Airway epithelial cell (primary cell): ENCODE measurements around the gene TDGF1.

- RAMPAGE, long total RNA: no peak
Measured at GRCh38 chr3:46206197-46206637, 1.9 kb downstream of the CCR1 start.

DNA sequence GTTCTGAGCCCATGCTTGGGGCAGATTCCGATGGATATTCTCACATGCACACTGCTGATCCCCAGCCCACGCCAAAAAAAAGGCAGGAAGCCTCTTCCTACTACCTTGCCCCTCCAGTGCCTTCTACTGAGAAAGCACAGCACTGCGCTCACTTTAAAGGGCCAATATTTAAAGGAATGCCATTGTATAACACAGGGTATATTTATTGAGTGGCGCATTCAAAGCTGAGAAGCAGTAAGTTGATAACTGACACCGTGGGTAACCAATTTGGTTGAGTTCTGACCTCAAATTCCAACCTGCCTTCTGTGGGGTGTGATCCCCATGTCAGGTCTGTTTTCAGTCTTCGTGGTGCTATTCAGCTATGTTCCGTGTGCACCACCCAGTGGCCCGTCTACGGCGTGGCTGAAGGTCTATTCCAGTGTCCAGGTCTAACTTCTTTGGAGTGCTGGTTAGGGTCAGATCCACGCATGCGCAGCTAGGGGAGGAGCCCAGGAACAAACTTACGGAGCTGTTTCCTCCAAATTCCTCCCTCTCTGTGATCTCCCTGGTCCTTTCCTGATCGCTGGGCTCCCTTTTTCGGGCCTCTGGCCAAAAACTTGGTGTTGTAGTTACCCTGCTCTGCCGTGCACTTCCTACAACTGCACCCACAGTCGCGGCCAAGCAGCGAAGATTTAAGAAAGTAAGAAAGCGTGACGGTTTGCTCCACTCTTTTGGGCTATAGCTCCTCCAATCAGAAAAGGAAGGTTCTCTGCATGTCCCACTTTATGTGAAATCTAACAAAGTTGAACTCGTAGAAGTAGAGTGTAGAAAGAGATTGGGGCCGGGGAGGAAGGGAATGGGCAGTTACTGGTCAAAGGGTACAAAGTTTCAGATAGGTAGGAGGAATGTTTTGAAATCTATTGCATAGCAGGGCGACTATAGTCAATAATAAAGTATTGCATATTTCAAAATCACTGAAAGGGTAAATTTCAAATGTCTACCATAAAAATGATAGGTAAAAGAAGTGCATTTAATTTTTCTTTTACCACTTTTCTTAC, 7.7 kb downstream of the LRRC2 start:
- RAMPAGE, long total RNA: no peak

GRCh38 chr3:46576860-46577516, 600 bp upstream of the TDGF1 start:
- RAMPAGE, long total RNA: no peak

DNA sequence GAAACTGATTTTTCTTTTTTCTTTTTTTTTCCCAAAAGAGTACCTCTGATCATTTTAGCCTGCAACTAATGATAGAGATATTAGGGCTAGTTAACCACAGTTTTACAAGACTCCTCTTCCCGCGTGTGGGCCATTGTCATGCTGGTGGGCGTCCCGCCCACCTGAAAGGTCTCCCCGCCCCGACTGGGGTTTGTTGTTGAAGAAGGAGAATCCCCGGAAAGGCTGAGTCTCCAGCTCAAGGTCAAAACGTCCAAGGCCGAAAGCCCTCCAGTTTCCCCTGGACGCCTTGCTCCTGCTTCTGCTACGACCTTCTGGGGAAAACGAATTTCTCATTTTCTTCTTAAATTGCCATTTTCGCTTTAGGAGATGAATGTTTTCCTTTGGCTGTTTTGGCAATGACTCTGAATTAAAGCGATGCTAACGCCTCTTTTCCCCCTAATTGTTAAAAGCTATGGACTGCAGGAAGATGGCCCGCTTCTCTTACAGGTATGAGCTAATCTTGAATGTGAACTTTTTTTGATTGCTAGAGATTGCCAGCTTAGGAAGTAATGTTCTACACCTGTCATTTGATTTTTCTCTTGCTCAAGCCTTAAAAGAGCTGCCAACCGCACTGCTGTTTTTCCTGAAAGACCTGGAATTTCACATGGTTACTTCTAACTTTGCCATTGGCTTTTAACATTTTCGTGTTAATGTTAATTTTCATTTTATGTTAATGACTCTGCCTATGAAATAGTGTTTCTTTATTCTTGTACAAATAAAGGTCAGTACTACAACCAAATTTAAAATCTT, at the start of gene TDGF1:
TDGF1 (plus strand) TSS at position 270 of the 789 bp plus-strand sequence.
- RAMPAGE, long total RNA: no peak

DNA sequence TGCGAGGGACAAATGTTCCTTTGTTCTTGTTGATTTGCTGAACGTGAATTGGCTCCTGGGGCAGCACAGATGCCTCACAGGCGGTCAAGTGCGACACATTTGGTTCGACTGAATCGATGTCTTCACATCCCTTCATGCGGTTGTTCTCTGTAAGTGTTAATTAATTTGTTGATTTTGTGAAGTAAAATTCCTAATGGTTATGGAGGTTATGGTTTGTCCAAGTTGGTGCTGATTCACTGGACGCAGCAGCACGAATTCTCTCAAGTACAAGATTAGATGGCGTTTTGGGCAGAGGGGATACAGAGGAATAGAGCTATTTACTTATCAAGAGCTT, 192 bp downstream of the FAM240A start:
- RAMPAGE, long total RNA: no peak

DNA sequence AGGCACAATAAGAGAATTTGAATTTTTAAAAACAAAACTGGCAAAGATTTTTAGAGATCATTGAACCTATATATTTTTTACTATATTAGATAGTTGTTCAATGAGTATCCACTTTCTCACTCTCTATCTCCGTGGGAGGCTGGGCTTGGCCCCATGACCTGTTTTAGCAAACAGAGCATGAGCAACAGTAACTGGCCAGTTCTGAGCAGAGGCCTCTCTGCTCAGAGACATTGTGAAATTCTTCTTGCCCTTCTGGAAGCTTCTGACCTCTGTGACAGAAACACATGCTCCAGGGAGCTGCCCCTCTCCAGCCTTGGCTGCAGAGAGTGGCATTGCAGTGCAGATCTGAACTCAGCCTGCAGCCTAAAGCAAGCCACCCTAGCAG, 20.4 kb downstream of the FAM240A start:
- RAMPAGE, long total RNA: no peak

DNA sequence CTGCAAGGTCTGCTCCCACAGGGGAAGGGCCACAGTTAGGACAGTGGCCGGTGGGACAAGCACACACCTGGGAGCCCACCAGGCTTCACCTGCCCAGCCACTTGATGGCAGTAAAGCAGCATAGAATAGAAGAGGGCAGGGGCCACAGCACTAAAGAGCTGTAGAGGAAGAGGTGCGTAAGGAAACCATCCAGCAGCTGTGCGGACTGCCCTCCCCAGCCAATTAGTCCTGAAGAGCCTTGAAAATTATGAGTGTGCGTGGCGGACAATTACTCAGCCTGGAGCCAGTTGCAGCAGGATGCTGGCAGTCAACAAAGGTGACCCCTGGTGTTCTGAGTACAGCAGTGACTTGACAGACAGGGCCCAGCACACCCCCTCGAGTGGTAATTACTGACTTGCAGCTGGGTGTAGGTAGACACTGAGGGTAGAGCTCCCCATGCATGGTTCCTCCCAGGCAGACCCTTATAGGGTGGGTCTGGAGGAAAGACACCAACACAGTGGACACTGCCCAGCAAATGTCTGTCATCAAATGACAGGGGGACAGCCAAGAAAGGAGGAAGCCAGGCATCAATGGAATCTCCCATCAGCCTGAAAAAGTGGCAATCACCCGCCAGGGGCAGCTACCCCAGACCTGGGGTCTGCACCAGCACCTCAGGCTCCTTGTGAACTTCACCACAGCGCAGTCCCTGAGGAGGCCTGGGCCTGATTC, 29.6 kb downstream of the ALS2CL start:
- RAMPAGE, long total RNA: no peak

GRCh38 chr3:46695131-46696018, 1.9 kb upstream of the ALS2CL start:
- RAMPAGE, long total RNA: no peak

- RAMPAGE, long total RNA: no peak
Measured at GRCh38 chr3:46868894-46869520, 5.8 kb upstream of the MYL3 start.

GRCh38 chr3:46910141-46911070, 32.9 kb downstream of the PTH1R start:
- RAMPAGE, long total RNA: no peak

DNA sequence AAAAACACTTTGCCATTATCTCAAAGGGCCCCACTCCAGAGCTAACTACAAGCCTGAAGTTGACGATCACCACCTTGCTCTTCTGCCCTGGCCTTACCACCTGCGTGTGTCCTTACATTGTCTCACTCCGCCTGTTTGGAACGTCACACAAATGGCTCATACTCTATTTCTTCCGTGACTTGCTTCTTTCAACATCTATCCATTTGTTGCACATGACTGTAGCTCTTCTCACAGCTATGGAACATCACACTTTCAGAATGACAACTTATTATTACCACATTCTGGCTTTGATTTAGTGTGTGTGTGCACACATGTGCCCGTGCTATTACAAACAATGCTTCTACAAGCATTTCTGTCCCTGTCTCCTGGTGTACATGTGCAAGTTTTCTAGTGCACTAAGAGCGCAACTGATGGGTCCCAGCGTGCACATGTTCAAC, 37.7 kb downstream of the PTH1R start:
- RAMPAGE, long total RNA: no peak

GRCh38 chr3:46932398-46933323, 43.9 kb downstream of the CCDC12 start:
- RAMPAGE, long total RNA: no peak

DNA sequence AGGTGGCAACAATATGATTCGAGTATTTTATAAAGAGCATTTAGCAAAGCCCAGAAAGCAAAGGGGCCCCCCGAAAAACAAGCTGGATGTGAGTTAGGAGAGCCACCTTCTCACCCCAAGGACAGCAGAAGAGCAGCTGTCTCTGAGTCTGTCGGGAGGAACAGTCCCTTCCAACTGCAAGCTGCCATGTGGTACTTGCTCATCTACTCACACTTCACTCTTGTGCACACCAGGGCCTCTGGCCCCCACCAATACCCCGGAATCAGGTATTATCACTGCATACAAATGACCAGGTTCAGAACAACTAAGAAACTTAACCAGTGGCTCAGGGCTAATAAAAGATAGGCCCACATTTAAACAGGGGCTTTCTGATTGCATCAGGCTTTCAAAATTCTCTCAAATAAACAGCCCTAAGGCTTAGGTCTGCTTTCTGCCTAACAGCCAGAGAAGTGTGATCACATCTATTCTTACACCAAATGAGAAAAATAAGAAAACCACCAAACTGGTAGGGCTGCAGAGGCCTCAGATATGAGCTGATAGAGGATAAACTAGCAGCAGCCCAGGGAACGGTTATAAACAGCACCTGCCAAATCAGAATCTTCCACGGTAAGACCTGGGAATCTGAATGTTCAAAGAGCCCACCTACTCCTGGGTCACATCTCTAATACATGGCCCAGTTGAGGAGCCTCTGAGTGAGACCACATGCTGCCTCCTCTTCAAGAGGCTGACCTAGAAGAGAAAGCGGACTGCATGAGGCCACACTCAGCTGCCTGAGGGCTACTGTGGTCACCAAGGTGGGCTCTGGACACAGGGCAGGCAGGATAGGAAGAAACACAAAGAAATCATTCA, 20.6 kb downstream of the CCDC12 start:
- RAMPAGE, long total RNA: no peak

GRCh38 chr3:46997184-46998301, 18.1 kb downstream of the NBEAL2 start:
- RAMPAGE, long total RNA: no peak

DNA sequence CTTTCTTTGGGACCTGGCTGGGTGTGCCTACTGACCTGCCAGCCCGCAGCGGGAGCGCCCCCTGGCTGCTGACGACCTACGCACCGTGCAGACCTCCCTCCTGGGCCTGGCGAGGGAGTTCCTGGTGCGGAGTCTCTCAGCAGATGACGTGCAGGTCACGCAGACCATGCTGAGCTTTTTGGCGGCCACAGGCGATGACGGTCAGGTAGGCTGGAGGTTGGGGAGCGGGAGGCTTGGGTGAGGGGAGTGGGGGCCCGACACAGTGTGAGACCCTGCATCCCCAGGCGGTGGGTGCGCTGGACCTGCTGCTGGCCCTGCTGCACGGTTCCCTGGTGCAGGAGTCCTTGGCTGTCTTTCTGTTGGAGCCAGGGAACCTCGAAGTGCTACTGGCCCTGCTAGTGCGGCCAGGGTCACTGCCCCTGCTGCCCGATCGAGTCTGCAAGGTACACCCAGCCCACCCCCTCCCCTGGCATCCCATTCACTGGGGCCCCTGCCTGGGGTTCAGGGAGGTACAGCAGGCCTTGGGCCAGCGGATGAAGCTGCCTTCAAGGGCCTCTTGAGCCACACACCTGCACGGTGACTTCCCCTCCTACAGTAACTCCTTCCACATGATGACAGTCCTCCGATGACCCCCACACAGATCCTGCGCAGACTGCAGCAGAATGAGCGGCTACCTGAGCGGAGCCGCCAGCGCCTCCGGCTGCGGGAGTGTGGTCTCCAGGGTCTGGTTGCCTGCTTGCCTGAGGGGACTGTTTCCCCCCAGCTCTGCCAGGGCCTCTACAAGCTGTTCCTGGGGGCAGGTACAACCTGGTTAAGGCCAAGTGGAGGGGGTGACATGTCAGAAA, 19.4 kb downstream of the NBEAL2 start:
- RAMPAGE, long total RNA: no peak

- RAMPAGE, long total RNA: no peak
Measured at GRCh38 chr3:47002869-47003284, 23.4 kb downstream of the NBEAL2 start.

DNA sequence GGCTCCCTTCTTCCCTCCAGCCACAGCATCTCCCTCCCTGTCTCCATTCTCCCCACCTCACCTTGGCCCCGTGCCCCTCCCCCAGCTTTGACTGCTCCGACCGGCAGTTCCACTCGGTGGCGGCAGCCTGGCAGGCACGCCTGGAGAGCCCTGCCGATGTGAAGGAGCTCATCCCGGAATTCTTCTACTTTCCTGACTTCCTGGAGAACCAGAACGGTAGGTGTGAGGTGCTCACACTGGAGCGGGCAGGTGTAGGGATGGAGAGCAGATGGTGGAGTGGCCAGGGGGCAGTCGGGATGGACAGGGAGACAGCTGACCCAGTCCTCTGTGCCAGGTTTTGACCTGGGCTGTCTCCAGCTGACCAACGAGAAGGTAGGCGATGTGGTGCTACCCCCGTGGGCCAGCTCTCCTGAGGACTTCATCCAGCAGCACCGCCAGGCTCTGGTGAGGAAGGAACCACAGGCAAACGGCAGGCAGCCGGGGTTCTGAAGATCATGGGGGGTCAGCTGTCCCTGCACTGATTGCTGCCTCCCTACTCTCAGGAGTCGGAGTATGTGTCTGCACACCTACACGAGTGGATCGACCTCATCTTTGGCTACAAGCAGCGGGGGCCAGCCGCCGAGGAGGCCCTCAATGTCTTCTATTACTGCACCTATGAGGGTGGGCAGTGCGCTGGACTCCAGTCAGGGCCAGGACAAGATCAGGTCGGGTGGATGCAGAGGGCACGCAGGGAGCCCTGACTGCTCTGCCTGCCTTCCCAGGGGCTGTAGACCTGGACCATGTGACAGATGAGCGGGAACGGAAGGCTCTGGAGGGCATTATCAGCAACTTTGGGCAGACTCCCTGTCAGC, 26.2 kb downstream of the NBEAL2 start:
- RAMPAGE, long total RNA: no peak

DNA sequence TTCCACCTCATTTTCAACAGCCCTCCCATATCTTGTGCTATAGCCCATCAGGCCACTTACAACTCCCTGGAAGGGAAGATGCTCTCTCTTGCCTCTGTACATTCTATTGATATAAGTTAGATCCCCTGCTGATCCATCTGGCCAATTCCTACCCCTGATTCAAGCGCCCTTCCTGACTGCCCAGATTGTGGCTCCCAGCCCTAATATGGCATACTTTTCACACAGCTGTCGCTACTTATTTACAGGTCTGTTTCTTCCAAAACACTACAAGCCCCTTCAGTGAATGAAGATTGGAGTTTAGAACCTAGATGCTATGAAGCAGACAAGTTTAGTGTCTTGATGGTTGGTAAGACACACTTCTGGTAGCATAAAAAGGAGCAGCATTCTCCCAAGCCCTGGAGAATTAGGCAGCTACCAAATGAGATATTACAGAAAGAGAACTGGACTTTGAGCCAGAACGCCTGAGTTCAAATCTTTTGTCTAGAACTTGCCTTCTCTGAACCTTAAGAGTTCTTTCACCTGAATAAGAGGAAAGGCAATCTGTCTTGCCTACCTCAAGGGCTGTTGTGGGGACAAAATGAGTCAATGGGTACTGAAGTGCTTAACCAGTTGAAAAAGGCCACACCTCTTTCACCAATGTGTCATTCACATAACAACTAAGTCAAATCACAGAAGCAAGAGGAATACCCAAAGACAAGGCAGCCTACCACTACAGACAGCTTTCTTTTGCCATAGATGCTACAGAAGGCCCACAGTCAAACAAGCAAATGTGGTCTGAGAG, 39.5 kb downstream of the NBEAL2 start:
- RAMPAGE, long total RNA: no peak

GRCh38 chr3:47121180-47122477, 42.3 kb downstream of the SETD2 start:
- RAMPAGE, long total RNA: no peak

- RAMPAGE, long total RNA: no peak
Measured at GRCh38 chr3:47139259-47140008, 24.5 kb downstream of the SETD2 start.